PFSK-1 (cell line): Measurements from ENCODE around the genes CPT1B and MAPK8IP2.

GRCh38 chr22:50287753-50288324 lies 17.7 kb upstream of the MAPK11 start:
- RRBS = 96% methylated on average over 17 of the region's 35 CpGs

DNA sequence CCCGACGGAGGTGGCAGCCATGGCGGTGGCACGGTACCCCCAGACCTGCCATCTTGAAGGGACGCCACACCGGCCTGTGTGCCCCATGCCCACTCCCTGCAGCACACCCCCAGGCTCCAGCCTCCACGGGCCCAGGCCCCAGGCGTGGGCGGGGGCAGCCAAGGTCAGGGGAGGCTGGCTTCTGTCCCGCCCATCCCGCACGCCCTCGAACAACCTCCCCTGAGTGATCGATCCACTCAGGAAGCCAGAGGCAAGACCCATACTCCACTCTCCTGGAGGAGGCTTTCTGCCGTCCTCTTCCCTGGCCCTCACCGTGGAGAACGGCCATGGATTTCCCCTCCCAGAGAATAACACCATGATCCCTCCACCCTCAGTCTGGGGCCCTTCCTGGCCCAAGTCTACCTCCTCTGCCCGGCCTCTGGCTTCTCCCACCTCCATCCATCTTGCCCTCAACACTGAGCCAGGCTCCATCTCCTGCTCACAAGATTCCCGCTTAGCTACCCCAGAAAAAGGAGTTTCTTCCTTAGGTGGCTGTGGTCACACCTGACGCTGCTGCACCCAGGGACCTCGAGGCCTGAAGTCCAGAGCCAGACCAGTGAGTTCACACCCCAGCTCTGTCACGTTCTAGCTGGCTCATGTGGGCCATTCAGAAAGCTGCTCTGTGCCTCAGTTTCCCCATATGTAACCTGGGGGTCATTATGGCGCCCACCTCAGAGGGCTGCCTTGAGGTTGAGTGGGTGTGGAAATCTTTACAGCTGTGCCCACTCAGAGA lies 10.1 kb downstream of the PLXNB2 start:
- RRBS = 86% methylated on average over 2 of the region's 23 CpGs

DNA sequence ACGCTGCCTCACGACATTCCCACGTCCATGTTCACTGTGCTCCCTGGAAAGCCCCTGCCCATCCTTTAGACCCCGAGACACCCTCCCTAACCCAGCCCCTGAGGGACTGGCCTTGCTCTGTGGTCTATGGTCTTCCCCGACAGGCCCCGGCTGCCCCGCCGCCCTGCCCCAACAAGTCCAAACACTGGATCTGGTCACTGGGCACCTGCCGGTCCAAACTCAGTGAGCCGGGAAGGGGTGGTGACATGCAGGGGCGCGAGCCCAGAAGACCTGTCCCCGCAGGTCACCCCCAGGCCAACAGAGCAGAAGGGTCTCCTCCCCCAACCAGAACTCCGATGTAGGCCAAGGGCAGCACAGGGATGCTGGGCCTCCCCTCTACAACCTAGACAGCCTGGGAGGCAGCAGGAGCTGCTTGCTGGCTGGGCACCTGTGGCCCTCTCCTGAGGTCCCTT lies 9.5 kb downstream of the PLXNB2 start:
- RRBS = 98% methylated on average over 4 of the region's 14 CpGs

DNA sequence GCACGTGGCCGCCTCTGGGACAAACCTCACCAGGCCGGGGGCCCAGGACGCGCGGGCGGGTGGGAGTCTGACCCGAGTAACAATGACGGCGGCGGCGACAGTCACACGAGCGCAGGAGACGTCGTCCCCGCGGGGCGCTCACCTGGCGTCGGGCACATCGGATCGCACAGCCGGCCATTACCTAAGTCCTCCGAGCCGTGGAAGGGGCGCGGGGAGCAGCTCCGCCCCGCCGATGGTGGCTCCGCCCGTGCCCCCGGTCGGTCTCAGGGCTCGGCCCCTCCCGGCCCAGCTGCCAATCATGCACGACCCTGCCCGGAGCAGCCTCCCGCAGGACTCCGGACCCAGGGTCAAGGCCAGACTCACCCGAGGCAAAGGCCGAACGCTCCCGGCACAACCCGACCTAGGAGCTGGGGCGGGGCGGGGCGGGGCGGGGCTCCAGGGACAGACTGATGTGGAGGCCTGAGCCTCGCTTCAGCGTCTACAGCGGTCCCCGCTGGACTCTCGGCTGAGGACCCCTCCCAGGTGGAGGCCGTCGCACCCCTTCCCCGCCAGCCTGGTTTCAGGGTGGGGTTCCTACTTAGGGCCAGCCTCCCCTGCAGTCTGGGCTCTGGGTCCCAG lies 7.2 kb downstream of the PLXNB2 start:
- RRBS = 92% methylated on average over 17 of the region's 58 CpGs

DNA sequence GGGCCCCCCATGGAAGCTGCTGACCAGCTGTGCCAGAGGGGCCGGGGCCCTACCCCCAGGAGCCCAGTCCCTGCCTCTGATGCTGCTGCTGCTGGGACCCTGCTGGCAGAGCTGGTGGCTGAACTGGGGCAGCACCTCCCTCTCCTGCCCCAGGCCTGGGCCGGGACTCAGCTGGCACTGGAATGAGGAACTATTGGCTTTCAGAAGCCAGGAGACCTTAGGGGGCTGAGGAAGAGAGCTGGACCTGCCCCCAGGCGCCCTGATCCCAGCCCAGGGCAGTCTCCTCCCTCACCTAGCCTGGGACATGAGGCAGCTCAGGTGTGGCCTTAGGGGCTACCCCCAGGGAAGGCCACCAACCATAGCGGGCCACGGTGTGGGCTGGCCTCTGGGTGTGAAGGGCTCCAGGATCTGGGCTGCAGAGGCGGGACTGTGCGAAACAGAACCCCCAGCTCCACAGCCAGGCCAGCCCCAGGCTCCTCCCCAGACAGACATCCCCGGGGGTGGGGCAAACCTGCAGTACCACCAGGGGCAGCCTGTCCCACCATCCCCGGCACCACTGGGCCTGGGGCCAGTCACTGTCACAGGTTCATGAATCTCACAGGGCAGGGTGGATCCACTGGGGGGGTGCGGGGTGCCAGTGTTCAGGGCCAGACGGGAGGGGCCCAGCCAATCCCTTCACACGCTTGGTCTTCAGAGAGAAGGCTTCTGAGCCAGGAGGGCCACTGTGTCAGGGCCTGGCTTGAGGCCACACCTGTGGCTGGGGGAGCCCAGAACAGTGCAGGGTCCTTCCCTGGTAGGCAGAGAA lies 3.5 kb downstream of the PLXNB2 start:
- RRBS = 59% methylated on average over 2 of the region's 12 CpGs

GRCh38 chr22:50305589-50306851 lies 1.4 kb downstream of the PLXNB2 start:
- RRBS = 1% methylated on average over 10 of the region's 38 CpGs

GRCh38 chr22:50388802-50389642 lies 45.9 kb downstream of the PPP6R2 start:
- RRBS = no CpG with 5 or more reads among the region's 13 CpGs

DNA sequence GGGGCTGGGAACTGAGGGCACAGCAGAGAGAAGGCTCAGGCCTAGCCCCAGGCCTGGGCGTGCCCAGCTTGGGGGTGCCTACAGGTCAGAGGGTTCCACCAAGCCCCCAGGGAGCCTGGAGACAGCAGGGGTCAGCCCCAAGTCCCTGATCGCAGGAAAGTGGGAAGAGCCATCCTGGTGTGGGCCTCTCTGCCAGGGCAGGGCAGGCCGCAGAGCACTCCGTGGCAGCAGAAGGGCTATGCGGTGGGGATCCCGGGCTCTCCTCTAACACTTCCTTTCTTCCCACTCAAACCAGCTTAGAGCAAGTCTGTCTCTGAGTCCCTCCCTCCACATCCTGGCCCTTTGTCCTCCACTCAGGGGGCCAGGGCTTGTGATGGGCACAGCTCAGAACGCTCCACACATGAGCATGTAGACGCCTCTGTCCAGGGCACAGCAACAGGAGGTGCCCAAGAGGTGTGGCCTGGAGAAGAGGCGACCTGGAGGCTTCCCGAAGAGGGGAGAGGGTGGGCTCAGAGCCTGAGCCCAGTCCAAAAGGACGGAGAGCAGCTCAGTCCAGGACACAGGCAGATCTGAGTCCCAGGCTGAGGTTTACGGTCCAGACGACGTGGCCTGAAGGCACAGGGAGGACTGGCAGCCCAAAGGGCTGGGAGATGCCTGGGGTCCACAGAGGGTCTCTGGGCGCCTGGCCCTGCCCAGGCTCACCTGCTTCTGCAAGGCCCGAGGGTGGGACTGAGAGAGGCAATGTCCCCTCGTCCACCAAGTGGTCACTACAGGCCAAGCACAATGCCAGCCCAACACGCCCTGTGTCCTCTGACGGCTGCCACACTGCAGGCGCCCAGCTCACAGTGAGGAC lies 17.5 kb downstream of the SBF1 start:
- RRBS = no CpG with 5 or more reads among the region's 20 CpGs

DNA sequence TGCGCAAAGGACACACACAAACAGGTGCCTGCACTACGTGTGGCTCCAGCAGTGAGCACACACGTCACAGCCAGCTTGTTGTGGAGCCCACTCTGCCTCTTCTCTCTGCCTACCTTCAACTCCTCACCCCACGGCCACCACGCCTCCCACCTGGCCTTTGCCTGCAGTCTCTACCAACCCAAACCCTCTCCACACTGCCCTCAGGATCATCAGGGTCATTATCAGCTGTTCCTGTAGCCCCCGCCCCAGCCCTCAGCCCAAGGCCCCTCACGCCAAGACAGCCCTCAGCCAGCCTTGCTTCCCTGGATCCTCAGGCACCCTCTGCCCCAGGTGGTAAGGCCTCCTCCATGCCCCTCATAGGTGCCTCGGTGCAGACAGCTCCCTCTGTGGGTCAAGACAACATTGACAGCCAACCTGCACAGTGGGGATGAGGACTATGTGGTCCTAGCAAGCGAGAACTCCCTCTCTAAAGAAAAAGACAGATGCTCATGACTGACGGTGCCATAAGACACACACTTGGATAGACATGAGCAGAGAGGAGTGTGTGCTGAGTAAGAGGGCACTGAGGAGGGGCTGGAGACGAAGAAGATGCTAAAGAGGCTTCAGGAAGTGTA lies 1.7 kb downstream of the SBF1 start:
- RRBS = no CpG with 5 or more reads among the region's 11 CpGs

DNA sequence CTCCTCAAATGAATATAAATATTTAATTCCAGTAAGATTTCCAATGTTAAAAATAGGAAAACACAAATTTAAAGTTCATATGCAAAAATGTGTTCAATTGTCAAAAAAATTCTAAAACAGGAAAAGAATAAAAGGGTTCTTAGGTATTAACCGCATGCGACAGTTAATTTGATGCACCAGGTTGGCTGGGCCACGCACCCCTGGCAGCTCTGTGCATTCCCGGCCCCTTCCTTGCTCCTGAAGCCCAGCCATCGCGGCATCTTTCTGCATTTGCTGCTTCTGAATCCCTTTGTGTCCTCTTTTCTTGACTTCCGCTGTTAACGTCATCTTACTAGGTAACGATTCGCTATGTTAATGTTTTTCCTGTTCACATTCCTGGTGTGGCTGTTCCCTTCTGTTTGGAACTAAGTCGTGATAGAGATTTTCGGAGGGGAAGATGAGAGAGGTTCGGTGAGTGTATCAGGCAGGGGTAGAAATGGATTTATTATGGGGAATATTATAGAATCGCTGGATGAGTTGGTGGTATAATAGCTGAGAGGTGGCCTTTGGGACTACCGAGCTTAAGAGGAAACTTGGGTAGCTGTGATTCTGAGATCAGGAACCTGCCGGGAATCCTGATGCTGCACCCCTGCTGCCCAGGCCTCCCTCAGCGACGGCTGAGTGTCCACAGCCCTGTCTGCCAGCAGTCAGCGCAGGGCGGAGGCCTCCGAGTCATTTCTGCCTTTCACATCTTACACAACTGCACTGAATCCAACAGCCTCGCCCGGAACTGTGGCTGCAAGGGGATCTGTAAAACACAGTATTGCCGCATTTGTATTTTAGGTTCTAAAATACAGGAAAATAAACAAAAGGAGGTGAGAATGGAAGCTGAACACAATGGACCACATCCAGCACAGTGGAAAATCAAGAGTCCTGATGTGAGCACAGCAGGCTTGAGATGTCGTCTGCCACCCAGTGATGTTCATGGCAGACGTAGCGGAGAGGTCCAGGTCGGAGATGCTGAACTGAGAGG lies 5.7 kb upstream of the ODF3B start:
- RRBS = no CpG with 5 or more reads among the region's 28 CpGs

DNA sequence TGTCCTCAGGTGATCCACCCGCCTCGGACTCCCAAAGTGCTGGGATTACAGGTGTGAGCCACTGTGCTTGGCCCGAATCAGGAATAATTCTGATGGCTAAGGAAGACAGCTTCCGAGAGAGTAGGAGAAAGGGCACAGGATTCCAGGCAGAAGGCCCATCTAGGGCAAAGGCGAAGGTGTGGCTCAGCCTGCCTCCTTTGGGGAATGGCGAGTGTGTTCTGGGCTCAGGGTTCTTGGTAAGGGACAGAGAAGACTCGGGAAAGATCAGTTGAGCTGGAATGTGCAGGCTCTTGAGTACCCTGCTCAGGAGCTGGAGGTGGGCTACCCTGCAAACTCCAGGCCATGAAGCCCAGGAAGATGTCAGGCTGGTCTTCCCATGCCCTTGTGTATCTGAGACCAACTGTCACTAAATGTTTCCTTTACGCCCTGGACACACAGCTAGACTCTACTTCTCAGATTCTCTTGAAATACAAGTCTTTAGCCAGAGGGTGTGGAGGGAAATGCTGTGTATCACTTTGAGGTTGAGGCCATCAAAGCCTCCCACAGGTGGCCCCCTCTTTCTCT lies 1.7 kb upstream of the SYCE3 start:
- RRBS = no CpG with 5 or more reads among the region's 8 CpGs

DNA sequence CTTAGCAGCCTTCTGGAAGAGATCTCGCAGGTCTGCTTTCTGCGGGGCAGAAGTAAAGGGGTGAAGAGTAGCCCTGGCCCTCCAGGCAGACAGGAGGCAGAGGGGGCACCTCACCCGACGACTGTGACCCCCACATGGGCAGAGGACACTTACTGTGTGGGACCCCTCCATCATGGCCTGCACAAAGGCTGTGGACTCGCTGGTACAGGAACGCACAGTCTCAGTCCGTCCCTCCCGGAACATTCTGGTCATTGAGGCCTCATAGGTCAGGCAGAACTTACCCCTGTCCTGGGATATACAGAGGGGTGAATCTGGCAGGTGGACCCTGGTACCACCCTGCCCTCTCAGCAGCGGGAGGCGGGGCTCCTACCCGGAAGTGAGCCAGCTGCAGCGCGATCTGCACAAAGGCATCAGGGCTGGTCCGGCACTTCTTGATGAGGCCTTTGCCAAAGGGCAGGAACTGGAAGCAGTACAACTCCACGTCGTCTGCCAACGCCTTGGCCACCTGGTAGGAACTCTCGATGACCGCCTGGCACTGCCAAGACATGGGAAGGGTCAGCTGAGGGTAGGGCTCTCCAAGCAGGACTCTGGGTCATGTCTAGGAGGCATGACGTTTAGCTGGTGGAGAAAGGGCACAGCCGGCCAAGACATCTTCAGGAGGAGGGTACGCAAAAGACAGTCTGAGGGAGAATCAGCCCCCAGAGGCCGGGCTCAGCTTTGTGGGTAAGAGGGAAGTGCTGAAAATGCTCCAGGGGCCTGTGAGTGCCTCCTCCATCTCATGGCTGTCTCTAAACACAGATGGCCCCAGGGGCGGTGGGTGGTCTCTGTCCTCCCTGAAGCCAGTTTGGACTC lies 7.0 kb downstream of the CPT1B start:
- RRBS = 96% methylated on average over 7 of the region's 24 CpGs

- RRBS = no CpG with 5 or more reads among the region's 45 CpGs
Measured at GRCh38 chr22:50578233-50579330, at the start of gene CPT1B. CPT1B (minus strand) TSS chr22:50578427.

GRCh38 chr22:50600061-50600950 lies at the start of gene MAPK8IP2:
MAPK8IP2 (plus strand) TSS chr22:50600793.
- RRBS = 2% methylated on average over 73 of the region's 118 CpGs

DNA sequence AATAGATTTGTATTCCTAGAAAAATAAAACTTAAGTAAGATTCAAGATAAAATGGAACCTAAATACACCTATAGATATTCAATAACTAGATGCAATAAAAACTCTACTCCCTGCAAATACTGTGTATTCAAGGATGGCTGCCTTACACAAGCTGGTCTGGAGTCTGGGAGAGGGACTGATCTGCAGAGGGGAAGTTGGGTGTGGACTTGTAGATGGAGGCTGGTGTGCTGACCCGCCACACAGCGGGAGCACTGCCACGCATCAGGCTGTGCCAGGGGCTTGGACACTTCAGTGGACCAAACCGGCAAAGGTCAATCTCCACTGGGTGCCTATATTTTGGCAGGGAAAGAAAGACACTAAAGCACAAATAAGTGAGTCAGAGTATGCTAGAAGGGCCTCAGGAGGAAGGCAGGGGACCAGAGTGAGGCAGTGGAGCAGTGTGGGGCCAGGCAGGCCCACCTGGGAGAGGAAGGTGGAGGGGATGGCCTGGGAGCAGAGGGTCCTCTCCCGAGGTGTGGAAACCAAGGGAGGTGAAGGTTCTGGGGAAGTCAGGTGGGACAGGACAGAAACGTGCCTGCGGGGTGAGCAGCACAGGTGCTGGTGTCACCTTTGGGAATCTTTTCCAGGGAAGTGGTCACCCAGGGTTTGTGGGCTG lies 42.6 kb upstream of the ARSA start:
- RRBS = no CpG with 5 or more reads among the region's 7 CpGs

- RRBS = no CpG with 5 or more reads among the region's 31 CpGs
Measured at GRCh38 chr22:50695420-50696642, 42.2 kb upstream of the ACR start.

DNA sequence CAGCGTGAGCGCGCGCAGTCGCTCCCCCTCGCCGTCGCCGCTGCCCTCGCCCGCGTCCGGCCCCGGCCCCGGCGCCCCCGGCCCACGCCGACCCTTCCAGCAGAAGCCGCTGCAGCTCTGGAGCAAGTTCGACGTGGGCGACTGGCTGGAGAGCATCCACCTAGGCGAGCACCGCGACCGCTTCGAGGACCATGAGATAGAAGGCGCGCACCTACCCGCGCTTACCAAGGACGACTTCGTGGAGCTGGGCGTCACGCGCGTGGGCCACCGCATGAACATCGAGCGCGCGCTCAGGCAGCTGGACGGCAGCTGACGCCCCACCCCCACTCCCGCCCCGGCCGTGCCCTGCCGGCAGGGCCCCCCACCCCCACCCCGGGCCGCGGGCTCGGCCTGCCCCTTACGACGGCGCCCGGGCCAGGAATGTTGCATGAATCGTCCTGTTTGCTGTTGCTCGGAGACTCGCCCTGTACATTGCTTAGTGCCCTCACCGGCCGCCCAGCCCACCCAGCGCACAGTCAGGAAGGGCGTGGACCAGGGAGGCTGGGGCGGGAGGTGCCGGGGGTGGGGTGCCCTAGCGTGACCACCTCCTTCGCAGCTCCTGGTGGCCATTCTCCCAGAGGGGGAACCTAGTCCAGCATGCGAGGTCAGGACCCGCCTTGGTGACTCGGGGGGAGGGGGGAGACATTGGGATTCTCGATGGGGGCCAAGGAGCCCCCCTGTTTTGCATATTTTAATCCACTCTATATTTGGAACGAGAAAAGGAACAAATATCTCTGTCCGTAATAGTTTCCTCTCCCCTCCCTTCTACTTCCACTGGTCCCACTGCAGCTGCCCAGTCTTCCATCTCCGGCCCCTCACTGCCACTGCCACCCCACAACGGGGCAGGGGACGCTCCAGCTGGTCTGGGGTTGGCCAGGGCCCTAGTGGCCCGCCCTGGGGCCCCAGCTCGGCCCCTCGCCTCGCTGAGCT lies 6.7 kb upstream of the ACR start:
- RRBS = 94% methylated on average over 16 of the region's 81 CpGs